ENCODE data around the gene ADD3.

- PRO-cap: no peak
- RAMPAGE, long total RNA: no peak
These were observed 1.3 kb upstream of the GSTO2 start for GRCh38 chr10:104267678-104268100.

GRCh38 chr10:104323943-104324805 is 14.1 kb downstream of the ITPRIP start:
- PRO-cap: no peak
- RAMPAGE, long total RNA: no peak

DNA sequence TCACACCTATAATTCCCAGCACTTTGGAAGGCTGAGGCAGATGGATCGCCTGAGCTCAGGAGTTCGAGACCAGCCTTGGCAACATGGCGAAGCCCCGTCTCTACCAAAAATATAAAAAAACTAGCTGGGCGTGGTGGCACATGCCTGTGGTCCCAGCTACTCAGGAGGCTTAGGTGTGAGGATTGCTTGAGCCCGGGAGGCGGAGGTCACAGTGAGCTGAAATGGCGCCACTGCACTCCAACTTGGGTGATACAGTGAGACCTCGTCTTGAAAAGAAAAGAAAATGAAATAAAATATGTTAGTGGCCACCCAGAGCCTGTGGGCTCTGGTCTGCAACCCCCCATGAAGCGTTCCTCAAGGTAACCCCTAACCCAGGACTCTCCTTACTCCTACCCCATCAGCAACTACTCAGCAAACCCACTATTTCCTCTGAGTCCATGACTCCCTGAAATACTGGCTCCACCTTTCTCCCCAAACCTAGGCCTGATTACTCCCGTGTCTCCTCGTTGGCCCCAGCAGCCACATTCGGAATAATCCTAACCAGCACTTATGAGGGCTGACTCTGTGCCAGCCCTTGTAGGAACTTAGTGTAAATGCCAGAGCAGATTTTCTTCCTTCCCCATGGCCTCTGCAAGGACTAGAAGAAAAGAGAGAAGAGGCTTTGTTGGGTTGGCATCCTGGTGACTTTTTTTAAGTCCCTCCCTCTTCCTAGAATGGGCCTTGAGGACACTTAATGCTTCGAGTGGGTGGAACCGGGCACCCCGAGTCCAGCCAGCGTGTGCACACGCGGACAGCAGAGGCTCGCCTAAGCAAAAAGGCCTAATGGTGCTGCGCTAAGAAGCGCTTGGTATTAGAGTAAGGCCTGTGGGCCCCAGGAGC is 13.1 kb downstream of the ITPRIP start:
- PRO-cap: no peak
- RAMPAGE, long total RNA: no peak

DNA sequence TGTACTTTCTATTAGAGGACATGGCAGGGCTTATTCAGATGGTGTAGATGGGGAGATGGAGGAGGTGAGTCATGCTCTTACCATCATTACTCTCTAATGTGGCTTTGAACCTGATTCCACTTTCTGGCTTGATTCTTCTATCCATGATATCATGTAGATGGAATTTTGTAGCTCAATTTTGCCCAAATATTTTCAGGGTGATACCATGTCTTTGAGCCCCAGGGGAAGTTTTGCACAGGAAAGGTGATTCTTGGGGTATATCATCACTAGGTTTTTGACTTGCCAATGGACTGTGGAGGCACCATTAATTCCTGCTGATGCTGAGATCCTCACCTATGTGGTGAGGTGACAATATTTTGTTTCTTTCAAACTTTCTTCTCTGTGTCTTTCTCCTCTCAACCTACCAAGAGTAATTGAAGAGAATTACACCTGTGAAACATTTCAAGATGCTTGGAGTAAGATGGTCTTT is 91.9 kb downstream of the CFAP58 start:
- PRO-cap: no peak
- RAMPAGE, long total RNA: no peak

DNA sequence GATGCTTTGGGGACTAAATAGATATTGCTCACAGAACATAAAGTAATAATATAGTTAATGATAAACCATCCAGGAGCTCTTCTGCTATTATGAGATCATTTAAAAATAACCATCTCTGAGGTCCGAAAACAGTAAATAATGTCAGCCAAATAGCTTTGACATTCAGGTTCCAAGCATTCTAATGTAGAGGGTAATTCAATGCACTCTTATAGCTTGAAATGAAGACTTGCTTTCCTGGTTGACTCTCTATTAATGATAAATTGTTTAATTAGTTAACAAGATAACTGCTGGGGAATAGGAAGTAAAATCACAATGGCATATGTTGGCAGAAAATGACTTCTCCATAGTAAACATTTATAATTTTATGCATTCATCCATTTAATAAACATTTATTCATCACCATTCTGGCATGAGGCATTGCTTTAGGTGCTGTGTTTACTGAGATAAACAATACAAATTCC is 875.6 kb downstream of the SORCS3 start:
- PRO-cap: no peak
- RAMPAGE, long total RNA: no peak

DNA sequence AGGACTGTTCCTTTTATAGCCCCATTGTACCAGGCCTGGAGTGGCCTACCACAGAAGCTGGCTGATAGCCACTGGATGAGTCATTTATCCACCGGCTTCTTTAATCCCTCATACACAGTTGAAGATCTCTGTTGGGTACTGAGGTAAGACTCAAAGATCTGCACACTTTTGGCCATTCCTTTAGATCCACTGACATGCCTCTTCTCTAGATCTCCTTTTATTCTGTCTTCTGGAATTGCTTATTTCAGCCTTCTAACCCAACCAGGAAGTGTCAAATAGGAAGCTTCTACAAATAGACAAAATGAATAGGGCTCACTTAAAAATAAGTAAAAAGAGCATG is 1101.2 kb downstream of the SORCS3 start:
- PRO-cap: no peak
- RAMPAGE, long total RNA: no peak

GRCh38 chr10:105877750-105878261 is 1236.7 kb downstream of the SORCS3 start:
- PRO-cap: no peak
- RAMPAGE, long total RNA: no peak

GRCh38 chr10:106957762-106958245 is 206.7 kb downstream of the SORCS1 start:
- PRO-cap: no peak
- RAMPAGE, long total RNA: no peak

DNA sequence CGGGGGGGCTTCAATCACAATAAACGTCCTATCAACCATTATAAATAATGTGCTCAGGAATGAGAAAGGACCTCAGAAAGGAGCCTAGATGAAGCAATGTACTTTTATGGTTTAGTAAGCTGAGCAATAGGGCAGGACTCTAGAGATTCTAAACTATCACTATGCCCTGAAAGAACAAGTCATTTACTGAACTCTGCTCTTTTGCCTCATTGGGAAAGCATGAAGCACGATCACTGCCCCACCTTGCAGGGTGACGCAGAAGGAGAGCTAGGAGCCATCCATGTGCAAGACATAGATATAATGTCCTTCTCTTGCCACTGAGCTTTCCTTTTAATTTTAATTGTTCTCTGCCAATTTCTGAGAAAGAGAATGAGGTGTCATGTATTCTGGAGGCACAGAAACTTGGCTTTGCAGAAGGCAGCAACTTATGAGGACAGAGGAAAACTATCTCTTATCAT is 108.4 kb downstream of the SORCS1 start:
- PRO-cap: no peak
- RAMPAGE, long total RNA: no peak

DNA sequence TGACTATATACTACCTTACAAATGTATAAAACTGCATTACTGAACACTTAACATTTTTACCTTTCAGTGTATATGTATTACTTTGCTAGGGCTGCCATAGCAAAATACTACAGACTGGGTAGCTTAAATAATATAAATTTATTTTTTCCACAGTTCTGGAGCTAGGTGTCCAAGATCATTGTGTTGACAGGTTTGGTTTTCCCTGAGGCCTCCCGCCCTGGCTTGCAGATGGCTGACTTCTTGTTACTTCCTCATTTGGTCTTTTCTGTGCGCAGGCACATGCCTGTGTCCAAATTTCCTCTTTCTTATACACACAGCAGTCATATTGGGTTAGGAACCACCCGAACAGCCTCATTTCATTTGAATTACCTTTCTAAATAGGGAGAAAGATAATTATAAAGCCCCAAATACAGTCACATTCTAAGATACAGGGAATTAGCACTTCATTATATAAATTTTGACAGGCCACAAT is 521.6 kb upstream of the SORCS1 start:
- PRO-cap: no peak
- RAMPAGE, long total RNA: no peak

- PRO-cap: no peak
- RAMPAGE, long total RNA: no peak
These were observed 749.2 kb upstream of the SORCS1 start for GRCh38 chr10:107913564-107914311.

GRCh38 chr10:108315485-108316407 is 1151.2 kb upstream of the SORCS1 start:
- PRO-cap: no peak
- RAMPAGE, long total RNA: no peak

DNA sequence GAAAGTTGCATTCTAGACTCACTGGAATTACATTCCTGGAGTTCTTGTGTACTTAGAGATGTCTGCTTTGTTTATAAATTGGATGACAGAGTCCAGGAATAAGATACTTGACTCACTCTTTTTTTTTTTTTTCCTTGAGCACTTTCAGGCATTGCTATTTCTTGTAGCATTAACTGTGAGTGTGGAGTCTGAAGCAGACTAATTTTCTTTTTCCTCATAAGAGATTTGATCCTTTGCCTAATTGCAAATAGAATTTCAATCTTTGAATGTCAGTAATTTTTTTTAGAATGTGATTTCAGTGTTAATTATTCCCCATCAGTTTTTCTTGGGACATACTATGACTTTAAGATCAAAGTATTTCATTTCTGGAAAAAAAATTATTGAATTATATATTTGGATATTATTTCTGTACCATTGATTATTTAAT is 640.6 kb downstream of the XPNPEP1 start:
- PRO-cap: no peak
- RAMPAGE, long total RNA: no peak

GRCh38 chr10:109889831-109890225 is 33.5 kb downstream of the XPNPEP1 start:
- PRO-cap: no peak
- RAMPAGE, long total RNA: no peak

- PRO-cap: no peak
- RAMPAGE, long total RNA: no peak
These were observed 20.3 kb downstream of the XPNPEP1 start for GRCh38 chr10:109902611-109903873.

DNA sequence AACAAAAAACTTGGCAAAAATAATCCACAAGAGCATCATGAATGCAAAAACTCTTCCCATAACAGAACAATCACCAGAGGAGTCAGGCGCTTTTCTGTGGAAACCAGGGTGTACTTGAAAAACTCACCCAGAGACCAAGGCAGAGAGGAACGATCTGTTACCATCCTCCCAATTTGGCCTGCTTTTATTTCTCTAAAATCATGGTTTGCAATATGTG is 36.4 kb upstream of the XPNPEP1 start:
- PRO-cap: no peak
- RAMPAGE, long total RNA: no peak

DNA sequence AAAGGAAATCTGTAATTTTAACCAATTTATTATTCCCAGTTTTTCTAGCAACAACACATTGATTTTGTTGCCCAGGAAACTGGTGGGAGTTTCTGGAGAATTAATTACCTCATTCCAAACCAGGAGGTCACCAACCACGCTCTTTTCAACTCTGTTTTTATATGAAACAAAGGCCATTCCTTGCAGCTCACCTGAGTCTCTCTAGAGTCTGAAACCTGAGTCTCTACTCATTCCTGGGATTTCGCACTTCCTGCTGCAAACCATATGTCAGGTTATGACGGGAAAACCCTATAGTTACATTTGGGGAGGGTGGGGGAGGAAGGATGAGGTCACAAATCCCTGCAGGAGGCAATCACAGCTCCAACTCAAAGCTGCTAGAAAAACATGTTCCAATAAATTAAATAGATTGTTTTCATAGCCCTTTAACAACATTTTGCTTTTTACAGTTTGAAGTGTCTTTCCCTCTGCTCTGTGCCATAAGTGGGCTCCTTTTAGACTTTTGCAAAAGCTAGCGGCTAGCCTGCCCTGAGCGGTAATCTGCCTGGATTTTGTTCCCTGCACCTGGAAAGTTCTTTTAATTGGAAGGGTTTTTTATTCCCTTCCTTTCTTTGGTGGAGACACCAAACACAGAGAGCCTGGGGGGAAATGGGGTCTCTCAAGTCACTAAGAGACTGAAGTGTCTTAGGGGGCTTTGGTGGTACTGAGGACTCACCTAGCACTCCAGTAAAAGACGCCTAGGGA is 38.3 kb upstream of the XPNPEP1 start:
- PRO-cap: no peak
- RAMPAGE, long total RNA: no peak

GRCh38 chr10:110006628-110007534 is 903 bp upstream of the ADD3 start:
- PRO-cap: no peak
- RAMPAGE, long total RNA: no peak

- PRO-cap: bidirectional peak, plus-strand start at chr10:110007949, minus-strand start at chr10:110007624; bidirectional peak, plus-strand start at chr10:110008231, minus-strand start at chr10:110008261
- RAMPAGE, long total RNA: no peak
These were observed at the start of gene ADD3 for GRCh38 chr10:110007884-110008437. TSS of gene ADD3 (plus strand) at chr10:110007984.

GRCh38 chr10:110008438-110009212 is 841 bp downstream of the ADD3 start:
- PRO-cap: bidirectional peak, plus-strand start at chr10:110008922, minus-strand start at chr10:110008628
- RAMPAGE, long total RNA: no peak

All from OCI-LY7 (cell line).